ENCODE measurements around the genes TYSND1 and PRF1.

- RRBS: 24% methylated on average over 5 of the region's 25 CpGs
These were observed 43.5 kb downstream of the TSPAN15 start for GRCh38 chr10:69494636-69495299.

DNA sequence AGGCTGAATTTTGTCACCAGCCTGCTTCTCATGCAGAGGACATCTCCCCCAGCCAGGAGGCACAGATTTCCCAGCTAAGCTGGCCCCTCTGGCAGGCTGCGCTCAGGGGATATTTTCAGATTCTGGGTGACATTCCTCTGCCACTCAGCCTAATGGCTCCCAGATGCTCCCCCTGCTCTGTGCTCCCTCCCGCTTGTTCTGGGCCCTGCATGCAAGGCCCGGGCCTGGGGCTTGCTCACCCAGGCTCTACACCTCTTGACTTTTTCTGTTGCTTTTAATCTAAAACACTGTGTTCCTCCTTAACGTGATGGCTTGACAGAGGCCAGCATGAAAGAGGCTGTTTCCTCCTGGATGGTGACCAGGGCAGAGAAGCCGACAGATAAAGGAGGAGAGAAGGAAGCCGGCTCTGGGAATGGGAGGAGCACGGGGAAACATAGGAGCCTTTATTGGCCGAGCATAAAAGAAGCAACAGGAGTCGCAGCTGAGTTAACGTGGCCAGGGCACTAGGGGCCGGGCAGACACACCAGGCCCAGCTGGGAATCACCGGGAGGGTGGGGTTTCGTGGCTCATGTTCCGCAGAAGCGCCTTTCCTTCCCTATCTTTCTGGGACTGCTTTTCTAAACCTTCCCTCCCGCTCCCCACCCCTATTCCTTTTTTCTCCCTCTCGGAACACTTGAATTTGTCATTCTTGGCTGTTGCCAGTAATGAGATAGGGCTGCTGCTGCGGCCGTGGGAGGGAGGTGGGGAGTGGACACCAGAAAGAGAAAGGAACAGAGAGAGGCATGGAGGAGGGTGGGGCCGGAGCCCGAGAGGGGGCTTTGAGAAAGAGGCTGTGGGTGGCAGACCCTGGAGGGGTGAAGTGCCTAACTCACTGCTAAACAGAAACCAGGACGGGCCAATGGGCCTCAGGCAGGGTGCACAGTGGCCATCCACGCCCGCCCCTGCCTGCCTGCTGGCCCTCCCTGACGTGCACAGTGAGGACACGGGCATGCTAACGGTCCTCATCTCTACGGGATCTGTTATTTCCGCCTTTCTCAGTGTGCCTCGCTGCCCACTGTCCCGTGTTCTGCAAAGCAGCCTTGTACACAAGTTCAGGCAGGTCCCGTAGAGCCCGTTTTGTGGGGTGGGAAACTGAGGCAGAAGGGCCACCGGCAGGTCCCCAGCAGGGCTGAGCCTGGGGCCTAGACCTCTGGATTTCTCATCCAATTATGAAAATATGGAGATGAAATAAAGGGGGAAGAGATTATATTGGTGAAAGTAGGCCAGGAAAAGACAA lies 65.1 kb downstream of the COL13A1 start:
- RRBS: no CpG with 5 or more reads among the region's 34 CpGs

DNA sequence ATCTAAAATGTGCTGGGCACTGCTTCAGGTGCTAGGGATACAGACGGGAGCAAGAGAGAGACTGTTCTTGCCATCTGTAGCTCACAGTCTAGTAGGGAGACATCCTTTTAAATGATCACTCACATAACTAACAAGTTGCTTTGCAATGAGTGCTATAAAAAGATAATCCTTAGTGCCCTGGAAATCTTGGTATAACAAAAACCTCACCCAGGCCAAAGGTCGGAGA lies 89.3 kb downstream of the COL13A1 start:
- RRBS: no CpG with 5 or more reads among the region's 2 CpGs

GRCh38 chr10:70145086-70145475 lies 1.4 kb downstream of the TYSND1 start:
- RRBS: no CpG with 5 or more reads among the region's 12 CpGs

DNA sequence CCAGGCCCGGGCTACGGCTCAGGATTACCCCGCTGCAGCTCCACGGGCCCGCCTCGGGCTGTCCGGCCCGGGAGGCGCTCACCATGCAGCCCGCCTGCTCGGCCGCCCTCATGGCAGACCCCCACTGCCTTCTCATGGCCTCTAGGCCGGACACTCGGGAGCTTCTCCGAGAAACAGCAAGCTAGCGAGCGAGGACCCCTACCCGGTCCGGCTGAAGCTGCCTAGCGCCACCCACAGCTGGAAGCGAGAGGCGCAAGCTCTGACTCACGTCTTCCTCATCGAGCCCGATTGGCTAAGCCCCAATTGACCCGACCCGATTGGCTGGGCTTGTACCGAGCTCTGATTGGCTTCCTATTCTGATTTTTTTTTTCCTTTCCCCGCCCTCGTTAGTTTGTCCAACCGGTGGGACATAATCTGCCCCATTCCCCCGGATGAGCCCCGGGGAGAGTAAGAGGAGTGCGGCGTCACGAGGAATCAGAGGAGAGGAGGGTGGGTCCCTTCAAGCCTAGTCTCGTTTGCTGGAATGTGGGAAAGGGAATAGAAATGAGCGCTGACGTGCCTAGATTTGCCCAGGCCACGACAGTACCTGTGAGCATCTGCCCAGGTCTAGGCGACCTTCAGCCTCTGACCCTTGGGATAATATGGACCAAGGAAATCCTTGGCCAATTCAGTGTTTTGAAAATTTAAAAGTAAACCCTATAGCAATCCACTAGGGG lies at the start of gene TYSND1:
TYSND1 (minus strand) TSS at position 250 of the 716 bp plus-strand sequence.
- RRBS: 2% methylated on average over 17 of the region's 41 CpGs

DNA sequence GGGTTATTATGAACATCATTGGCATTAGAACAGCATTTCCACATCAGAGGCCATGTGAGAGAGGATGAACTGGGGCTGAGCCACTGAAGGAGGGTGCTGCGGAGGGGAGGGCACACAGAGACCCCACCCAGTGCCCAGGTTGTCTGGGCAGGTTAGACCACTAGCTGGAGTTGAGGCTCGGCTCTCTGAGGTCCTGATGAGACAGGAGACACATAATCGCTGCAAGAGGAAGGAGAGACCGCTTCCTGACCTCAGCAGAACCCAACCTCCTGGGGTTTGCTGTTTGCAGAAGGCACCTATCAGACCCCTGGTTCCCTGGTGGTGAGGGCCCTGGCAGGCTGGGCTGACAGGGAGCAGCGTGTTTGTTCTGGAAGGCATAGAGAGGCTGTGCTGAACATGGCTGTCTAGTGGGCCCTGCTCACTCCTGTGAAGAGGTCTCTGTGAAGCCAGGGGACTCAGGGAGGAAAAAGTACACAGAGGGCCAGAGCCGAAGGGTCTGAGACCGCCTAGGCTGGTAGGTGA lies 39.3 kb upstream of the NPFFR1 start:
- RRBS: no CpG with 5 or more reads among the region's 7 CpGs

DNA sequence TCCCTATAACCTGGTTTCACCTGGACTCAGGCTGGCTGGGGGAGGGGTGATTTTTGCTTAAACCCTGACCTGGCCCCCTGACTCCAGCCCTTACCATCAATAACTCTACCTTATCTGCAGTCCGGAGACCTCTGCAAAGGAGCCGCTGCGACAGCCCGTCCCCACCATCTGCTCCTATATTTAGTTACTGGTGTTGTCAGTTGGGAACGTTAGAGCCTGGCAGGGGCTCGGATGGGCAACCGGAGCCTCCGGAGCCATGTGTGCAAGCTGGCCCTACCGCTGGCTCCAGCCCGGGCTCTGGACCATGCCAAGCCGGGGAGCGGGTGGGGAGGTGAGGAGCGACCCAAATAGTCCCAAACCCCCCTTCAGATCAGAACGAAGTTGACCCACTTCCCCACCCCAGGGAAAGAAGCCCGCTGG lies 1.0 kb downstream of the LRRC20 start:
- RRBS: 4% methylated on average over 3 of the region's 15 CpGs

GRCh38 chr10:70405124-70406231 lies 1.5 kb downstream of the EIF4EBP2 start:
- RRBS: no CpG with 5 or more reads among the region's 24 CpGs

GRCh38 chr10:70424716-70426065 lies 16.3 kb downstream of the NODAL start:
- RRBS: no CpG with 5 or more reads among the region's 5 CpGs

- RRBS: no CpG with 5 or more reads among the region's 8 CpGs
These were observed 7.9 kb downstream of the NODAL start for GRCh38 chr10:70433542-70434086.

DNA sequence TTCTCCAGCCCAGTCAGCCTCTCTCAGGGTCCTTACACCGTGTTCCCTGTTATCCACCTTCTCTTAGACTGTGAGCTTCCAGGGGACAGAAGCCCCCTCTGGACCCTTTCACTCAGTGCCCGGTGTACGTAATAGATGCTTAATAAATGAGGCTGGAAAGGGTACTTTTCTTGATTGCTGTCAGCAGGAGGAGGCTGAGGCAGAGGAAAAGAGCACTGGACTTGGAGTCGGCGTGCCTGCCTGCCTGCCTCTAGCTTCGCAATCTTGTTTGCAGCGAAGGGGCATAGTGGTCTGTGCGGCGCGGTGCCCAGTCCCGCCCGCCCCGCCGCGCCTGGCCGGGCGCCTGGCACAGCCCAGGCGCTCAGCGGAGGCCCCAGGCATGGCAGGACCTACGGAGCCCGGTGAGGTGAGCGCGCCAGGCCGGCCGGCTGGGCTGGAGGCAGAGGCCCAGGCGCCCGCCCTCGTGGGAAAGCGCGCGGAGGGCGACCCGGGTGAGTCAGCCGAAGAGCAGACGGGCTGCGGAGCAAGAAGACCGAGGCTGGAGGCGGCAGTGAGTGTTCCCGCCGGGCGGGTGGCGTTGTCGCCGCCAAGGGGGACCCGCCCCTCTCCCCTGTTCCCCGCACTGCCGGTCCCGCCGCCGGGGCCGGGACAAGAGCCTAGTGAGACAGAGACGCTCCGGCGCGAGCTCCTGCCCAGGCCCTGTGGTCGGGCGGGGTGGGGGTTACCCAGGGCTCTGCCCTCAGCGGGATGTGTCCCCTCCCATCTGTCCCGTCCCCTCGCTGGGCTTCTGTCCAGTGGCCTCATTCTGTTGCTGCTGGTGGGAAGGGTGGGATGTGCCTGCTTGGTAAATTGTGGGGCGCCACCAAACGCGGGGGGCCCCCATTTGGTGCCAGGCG lies 16.8 kb upstream of the NODAL start:
- RRBS: 2% methylated on average over 29 of the region's 64 CpGs

GRCh38 chr10:70459324-70459603 lies 17.8 kb upstream of the NODAL start:
- RRBS: 67% methylated on average over 1 of the region's 6 CpGs

- RRBS: no CpG with 5 or more reads among the region's 3 CpGs
These were observed 5.7 kb downstream of the PRF1 start for GRCh38 chr10:70596823-70597341.

DNA sequence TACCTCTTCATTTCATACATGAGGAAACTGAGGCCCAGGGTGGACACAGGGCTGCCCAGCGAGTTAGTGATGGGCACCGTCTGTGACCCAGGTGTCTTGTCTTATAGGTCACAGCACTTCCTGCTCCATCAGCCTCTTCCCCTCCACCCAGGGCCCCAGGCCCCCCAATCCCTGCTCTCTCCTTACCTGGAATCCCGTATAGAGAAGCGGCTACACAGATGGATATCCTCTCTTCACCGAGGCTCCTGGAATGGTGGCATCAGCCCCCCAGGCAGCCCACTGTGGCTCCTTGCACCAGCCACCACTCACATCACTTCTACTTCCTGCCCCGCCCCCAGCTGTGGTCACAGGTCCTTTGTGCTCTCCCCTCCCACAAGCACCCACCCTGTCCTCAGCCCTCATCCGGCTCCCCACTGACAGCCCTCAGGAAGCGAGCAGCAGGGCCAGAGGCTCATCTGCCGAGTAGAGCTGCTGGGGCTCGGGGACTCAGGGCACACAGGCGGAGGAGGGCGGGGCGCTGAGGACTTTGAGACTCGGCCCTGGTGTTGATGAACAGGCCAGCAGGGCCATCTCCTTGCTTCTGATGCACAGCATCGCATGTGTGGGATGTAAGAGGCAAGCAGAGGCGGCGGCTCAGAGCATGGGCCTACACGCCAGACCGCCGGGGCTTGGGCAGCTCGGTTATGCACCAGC lies at the start of gene PRF1:
PRF1 (minus strand) TSS at position 283 of the 693 bp plus-strand sequence.
- RRBS: no CpG with 5 or more reads among the region's 21 CpGs

- RRBS: no CpG with 5 or more reads among the region's 2 CpGs
These were observed 9.4 kb downstream of the ADAMTS14 start for GRCh38 chr10:70681787-70682082.

DNA sequence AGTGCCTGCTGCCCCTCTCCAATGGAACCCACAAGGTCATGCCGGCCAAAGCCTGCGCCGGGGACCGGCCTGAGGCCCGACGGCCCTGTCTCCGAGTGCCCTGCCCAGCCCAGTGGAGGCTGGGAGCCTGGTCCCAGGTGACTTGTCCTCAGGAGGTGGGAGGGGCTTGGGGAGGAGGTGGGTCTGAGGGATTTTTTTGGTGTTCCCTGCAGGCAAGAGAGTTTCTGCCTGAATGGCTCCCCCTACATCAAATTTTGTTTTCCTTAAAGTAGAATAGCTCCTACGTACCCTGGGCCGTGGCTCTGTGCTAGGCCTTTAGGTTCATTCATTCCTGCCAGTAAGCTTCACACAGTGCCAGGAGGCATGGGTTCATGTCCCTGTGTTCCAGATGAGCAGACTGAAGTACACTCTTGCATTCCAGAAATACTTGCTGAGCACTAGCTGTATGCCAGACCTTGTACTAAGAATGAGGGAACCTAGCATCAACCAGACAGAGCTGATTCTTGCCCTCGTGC lies 31.2 kb downstream of the TBATA start:
- RRBS: 19% methylated on average over 1 of the region's 10 CpGs

DNA sequence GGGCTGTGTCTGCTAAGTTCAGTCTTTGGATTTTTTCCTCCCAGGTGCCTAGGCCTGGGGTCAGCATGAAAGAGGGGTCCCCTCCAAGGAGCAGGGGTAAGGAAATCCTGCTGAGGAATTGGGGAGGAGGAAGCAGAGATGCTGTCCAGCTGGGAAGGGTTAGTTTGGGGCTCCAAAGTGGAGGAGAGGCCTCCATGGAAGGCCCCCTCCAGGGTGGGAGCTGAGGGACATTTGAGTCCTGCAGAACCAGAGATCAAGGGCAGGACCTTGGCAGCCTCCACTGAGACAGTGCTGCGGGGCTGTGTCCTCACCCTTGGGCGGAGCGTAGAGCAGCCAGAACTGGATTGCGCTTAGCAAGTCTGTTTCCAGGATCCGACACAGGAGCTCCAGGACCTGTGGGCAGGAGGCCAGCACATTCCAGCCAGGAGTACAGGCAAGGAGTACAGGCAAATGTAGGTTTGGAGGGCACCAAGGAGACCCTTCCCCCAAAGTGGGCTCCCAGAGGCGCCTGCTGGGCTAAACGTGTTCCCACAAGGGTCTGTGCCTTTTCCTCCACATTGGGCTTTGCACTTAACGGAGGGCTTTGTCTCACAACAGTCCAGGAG lies 10.2 kb downstream of the TBATA start:
- RRBS: no CpG with 5 or more reads among the region's 8 CpGs

DNA sequence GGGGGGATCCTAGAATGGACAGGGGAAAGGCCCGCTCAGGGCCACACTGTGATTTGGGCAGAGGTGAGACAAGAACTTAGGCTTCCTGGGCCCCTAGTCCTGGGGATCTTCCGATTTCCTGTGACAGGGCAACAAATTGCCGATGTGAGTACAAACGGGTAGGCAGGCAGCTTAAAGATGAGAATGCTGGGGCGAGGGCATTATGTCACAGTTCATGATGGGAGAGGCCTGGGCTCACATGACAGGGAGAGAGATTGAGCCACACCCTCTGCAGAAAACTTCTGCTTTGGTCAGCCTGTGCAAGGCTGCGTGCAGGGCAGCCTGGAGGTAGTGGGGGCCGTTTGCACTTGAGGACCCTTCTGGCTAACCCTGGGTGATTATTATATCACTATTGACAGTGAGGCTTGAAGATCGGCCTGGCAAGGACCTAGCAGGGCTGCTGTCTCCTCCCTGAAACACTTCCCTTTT lies 5.2 kb downstream of the TBATA start:
- RRBS: no CpG with 5 or more reads among the region's 8 CpGs

- RRBS: 2% methylated on average over 13 of the region's 58 CpGs
These were observed 721 bp downstream of the SGPL1 start for GRCh38 chr10:70816162-70817175.

DNA sequence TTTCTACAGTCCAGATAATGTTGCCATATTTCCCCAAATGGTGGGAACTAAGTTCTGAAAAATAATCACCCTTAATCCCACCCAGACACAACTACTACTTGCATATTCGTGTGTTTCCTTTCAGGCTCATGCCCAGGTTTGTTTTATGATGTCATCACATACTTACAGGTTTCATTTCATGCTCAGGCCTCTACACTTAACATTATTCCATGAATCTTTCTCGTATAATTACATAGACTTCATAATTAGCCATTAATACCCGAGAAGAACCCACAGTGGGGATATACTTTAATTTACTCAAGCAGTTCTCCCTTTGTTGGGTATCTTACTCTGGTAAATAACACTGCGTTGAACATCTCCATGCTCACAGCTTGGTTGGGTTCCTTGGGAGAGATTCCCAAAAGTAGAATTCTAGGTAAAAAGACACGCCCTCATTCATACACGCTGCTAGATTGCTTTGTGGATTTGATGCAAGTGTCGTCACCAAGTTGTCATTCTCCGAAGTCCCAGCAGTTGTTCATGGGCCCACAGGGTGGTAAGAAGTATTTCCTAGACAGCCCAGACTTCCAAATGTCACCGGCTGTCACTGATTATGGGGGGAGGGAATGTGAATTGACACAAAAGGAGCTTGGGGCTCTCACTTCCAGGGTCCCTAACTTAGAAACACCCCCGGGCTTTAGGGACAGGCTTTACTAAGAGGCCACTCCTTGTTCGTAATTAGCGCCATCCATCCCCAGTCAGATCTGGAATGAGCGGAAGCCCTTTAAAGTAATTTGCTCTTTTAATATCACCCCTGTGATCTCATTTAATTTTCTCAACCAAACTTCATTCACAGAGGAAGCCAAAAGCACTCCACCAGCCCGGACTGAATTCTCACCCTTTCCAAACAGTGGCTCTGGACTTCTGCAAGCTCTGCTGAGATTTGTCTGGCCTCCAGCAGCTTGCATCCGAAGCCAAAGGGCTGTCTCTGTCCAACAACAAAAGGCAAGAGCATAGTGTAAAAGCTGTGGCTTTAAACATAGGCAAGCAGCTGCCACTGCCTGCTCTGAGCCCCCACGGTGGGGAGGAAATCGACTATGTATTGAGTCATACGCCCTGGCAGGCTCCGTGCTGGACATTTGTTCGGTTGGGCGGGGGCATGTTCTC lies 42.9 kb downstream of the UNC5B start:
- RRBS: 83% methylated on average over 2 of the region's 21 CpGs